HTERT-HM (cell line): ENCODE results near the gene SEH1L.

DNA sequence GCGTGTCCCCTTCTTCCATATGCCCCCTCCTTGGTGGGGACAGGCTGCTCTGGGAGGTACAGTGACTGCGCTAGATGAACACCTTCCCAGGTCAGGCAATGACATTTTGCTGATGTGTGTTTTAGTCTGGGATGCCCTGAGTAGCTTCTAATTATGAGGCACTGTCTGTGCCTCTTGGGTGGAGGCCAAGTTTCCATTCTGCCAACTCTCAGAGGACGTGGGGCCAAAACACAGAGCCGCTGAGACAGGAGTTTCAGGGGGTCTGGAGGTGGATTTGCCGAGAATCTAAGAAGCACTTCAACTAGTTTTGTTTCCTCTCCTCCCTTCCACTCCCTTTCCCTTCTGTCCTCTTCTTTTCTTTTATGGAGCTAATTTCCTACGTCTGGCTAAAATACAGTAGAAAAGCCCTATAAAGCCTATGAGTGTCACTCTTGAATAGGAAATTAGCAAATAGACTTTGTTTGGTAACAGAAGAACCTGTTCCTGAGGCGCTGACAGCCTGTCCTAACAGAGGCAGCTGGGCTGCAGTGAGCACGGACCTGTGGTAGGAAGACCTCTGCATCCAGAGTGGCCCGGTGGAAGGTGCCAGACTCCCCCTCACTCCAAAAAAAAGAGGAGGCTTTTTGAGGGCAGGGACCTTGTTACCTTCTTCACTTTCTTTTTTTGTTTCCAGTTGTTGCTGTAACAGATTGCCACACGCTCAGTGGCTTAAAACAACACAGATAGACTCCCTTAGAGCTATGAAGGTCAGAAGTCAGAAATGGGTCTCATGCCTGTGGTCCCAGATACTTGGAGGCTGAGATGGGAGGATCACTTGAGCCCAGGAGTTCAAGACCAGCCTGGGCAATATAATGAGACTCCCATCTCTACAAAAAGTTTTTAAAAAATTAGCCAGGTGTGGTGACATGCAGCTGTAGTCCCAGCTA, 81.3 kb upstream of the TXNDC2 start:
- RRBS, result no CpG with 5 or more reads among the region's 10 CpGs

GRCh38 chr18:9898855-9899584, 13.2 kb downstream of the TXNDC2 start:
- RRBS, result no CpG with 5 or more reads among the region's 9 CpGs

- RRBS, result no CpG with 5 or more reads among the region's 6 CpGs
These were observed 44.8 kb downstream of the VAPA start for GRCh38 chr18:9958282-9959249.

- RRBS, result no CpG with 5 or more reads among the region's 3 CpGs
These were observed 144.2 kb downstream of the VAPA start for GRCh38 chr18:10057755-10058611.

DNA sequence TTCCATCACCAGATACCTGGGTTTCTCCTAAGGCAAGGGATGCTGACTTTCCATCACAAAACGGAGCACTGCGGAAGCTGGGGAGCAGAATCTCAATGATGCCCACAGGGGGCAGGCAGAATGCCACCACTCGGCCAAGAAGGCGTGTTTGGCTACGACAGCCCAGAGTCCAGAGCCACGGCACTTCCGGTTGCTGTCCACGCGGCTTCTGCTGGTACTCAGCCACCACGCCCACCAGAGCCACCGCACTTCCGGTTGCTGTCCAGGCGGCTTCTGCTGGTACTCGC, 40.3 kb upstream of the APCDD1 start:
- RRBS, result 46% methylated on average over 3 of the region's 14 CpGs

GRCh38 chr18:10660327-10660879, 134.6 kb downstream of the NAPG start:
- RRBS, result 9% methylated on average over 3 of the region's 10 CpGs

DNA sequence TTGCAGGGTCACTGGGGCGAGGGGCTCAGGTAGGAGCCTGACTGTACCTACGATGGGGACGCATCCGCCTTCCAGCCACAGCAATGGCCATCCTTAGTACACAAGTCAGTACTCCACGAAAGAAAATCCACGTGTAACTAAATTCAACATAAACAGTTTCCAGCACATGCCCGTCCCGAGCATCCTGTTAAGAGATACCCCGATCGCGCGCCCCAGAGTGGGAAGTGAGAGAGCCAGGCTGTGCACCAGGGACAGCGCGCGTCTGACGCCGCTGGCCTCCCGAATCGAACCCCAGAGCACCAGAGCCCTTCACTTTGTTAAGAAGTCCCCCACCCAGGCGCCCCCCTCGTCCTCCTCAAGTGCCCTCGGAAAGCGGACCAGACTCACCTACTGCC, 1.2 kb downstream of the PIEZO2 start:
- RRBS, result no CpG with 5 or more reads among the region's 23 CpGs

DNA sequence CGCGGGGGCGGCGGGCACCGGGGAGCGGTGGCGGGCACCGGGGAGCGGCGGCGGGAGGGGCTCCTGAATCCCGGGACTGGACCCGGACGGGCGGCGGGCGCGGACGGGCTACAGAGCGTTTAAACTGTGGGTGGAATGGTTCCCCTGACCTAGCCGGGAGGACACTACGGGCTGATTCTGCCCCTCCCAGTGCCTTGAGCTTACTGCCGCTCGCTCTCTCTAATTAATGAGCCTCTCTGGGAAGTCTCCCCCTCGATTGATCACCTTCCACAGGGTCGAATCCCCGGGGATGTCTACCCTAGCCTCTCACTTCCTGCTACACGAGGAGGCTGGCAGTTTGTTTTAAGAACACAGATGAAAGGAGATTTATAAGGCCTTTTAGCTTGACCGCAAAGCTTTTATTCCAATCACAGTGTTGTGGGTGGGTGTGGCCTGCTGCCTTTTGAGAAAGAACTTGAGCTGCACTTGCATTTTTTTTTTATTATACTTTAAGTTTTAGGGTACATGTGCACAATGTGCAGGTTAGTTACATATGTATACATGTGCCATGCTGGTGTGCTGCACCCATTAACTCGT, 1.0 kb downstream of the GNAL start:
- RRBS, result 2% methylated on average over 12 of the region's 30 CpGs

DNA sequence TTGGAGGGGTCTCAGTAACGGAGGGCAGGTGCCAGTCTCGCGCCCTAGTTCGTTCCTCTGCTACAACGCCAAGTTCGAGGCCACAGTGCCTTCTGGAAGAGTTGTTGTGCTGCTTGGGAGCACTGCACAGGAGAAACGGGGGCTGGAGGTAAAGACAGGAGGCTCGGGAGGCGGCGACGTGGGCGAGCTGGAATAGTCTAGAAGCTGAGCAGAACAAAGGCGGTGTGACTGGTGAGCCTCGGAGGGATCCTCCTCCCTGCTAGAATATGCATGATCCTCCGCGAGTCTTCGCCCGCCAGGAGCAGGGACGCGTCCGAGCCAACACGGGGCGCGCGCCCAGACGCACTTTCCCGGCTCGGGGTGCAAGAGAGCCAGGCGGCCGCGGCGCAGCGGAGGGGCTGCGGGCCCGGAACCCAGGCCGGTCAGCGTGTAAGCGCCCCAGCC, 62.2 kb downstream of the GNAL start:
- RRBS, result 2% methylated on average over 9 of the region's 38 CpGs

- RRBS, result no CpG with 5 or more reads among the region's 21 CpGs
These were observed 22.6 kb downstream of the MPPE1 start for GRCh38 chr18:11885370-11886020.

- RRBS, result no CpG with 5 or more reads among the region's 8 CpGs
These were observed 11.2 kb downstream of the MPPE1 start for GRCh38 chr18:11896786-11897401.

GRCh38 chr18:11946181-11946642, 35.1 kb upstream of the IMPA2 start:
- RRBS, result no CpG with 5 or more reads among the region's 12 CpGs

GRCh38 chr18:11963852-11964477, 17.3 kb upstream of the IMPA2 start:
- RRBS, result no CpG with 5 or more reads among the region's 5 CpGs

DNA sequence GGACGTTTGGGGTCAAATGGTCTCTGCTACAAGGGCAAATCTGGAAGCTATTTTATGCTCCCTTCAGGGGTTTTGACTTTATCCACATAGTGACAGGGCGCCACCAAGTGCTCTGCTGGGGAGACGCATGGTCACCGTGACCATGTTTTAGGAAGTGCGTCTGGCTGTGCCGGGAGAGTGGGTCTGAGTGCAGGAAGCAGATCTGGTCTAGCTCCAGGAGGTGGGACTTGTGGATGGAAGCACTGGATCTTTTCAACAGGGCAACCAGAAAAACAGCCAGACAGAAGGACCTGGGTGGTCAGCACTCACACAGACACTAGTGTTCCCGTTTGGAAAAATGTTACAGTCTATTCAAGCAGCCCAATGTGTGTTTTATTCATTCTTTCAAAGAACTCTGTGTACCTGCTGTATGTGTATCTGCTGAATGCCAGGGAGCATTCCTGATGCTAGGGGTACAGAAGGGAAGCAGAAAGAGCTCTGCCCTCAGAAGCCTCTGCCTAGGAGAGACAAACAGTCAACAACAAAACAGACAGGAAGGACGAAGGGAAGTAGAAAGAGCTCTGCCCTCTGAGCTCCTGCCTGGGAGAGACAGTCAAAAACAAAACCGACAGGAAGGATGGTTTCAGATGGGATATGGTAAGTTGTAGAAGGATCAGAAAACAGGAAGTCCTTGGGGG, 14.3 kb downstream of the IMPA2 start:
- RRBS, result no CpG with 5 or more reads among the region's 9 CpGs

DNA sequence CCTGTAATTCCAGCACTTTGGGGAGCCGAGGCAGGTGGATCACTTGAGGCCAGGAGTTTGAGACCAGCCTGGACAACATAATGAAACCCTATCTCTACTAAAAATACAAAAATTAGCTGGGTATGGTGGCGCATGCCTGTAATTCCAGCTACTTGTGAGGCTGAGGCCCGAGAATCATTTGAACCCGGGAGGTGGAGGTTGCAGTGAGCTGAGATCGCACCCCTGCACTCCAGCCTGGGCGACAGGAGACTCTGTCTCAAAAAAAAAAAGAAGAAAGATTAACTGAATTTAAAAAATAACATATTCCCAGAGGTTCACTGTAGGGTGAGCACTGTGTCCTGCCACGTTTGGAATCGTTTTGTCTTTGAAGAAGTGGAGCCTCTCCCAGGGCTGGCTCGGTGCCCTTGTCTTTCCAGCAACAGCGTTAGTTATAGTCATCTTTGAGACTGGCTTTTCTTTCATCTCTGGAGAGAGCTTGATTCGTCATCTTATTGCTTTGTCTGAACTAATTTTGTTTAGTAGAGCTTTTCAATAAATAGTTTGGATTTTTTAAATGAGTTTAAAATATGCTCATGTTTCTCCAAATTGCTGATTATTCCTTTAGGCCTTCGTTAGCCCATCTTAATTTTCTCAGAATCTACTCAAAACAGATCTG, 50.4 kb downstream of the IMPA2 start:
- RRBS, result no CpG with 5 or more reads among the region's 12 CpGs

GRCh38 chr18:12092685-12093195, 903 bp upstream of the ANKRD62 start:
- RRBS, result no CpG with 5 or more reads among the region's 14 CpGs

DNA sequence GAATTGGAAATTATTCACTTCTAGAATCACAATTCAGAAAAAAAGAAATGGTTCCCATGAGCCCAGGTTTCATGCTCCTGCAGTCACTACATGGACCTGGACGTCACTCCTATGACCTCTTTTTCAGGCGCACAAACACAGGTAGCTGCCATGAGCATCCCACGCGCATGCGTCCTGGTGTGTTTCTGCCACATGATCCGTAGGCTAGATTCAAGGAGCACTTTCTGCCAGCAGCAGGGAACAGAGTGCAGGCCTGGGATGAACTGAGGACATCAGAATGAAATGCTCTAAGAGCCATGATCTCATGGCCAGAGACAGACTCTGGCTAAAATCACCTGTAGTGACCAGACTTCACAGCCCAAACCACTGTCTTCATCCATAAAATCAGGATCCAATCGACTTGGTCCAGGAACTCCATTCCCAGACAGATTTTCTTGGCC, 26.0 kb downstream of the CIDEA start:
- RRBS, result no CpG with 5 or more reads among the region's 7 CpGs

DNA sequence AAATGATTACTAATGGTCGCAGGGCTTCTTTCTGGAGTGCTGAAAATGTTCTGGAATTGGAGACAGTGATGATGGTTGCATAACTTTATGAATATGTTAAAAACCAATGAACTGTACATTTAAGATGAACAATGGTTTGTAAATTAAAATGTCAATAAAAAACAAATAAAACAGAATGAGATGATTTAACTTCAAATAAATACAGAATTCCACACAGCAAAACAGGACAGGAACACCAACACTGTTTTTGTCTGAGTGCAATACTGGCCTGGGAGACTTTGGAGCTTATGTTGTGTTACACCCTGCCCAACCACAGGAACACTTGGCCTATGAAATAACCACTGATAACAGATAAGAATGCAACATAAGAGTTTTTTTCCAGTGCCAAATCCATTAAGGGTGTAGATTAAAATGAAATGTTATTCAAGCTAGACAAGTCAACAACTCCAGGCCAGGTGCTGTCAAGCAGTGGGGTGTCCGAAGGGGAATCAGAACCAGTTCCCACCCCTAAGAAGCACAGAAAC, 4.1 kb downstream of the AFG3L2 start:
- RRBS, result no CpG with 5 or more reads among the region's 2 CpGs

DNA sequence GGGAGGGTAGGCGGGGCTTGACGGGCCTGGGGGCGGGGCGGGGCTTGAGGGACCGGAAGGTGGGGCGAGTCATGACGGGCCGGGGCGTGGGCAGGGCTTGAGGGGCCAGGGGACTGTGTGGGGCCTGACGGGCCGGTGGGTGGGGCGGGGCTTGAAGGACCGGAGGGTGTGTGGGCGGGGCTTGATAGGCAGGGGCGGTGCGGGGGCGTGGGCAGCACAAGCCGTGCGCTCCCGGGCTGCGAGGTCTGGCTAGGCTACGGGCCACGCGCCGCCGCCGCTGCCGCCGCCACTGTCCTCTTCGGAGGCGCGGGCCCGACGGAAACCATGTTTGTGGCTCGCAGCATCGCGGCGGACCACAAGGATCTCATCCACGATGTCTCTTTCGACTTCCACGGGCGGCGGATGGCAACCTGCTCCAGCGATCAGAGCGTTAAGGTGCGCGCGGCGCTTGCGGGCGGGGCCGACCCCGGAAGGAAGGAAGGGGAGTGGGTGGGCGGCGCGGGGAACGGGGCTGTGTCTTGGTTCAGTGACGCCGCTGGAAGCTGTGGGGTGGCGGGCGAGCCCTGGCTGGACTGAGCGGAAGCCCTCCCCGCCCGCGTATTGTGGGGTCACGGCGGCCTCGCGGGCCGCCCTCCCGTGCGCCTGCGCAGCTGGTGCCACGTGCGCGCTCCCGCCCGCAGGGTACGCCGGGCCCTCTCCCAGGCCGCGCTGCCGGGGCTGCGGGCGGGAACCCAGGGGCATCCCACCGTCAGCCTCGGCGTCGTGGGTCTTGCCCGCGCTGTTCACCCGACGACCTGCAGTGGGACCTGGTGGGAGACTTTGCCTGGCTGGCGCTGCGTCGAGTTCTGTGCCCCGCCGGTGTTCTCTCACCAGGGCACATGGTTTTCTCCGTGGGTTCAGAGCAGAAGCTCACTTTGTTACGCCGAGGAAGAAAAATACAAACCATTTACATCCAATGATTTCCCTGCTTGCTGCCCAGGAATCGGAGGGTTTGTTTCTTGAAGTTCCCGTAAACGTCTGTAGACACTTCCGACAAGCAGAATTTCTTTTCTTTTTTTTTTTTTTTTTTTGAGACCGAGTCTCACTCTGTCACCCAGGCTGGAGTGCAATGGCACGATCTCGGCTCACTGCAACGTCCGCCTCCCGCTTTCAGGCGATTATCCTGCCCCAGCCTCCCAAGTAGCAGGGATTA, at the start of gene SEH1L:
TSS of gene SEH1L (plus strand) at position 214 of the 1,192 bp plus-strand sequence.
- RRBS, result 1% methylated on average over 15 of the region's 112 CpGs

- RRBS, result 4% methylated on average over 79 of the region's 143 CpGs
These were observed 765 bp upstream of the LDLRAD4 start for GRCh38 chr18:13217419-13218571.